Daoy (cell line): Measurements from ENCODE around the genes SLFN5, RASL10B and GAS2L2.

GRCh38 chr17:35242812-35243424 is at the start of gene SLFN5:
Gene SLFN5, plus strand, starts transcription at chr17:35243072.
- RAMPAGE, long total RNA: start-site peak on the plus strand at chr17:35243068-35243076, 283 and 41 reads in 2 replicates

DNA sequence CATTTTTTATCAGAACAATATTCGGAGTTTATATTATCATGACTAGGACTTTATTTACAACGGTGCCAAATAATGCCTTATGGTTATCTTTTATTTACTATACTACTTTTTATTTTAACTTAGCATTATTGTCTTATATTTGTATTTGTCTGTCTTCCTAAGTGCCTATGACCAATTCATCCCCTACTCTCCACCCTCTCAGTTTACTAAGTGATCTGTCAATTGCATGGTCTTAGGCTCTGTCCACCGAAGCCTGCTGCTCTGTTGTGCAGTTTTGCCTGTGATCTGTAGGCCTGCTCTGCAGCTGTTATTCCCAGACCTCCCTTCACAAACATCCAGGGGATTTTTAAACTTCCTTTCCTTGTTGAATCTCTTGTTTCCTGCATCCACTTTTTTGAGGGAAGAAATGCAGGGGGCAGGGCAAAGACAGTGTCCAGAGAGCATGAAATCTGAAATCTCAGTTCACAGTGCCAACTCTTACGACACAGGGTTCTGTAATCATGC is 11.2 kb downstream of the SLFN5 start:
- RAMPAGE, long total RNA: no peak

DNA sequence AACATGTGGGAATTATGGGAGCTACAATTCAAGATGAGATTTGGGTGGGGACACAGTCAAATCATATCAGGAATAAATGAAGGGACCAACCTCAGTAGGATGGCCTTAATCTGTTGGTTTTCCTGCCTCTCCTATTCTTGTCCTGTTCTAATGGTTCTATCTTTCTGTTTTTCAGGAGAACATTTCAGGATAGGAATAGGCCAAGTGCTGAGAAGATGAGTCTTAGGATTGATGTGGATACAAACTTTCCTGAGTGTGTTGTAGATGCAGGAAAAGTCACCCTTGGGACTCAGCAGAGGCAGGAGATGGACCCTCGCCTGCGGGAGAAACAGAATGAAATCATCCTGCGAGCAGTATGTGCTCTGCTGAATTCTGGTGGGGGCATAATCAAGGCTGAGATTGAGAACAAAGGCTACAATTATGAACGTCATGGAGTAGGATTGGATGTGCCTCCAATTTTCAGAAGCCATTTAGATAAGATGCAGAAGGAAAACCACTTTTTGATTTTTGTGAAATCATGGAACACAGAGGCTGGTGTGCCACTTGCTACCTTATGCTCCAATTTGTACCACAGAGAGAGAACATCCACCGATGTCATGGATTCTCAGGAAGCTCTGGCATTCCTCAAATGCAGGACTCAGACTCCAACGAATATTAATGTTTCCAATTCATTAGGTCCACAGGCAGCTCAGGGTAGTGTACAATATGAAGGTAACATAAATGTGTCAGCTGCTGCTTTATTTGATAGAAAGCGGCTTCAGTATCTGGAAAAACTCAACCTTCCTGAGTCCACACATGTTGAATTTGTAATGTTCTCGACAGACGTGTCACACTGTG is 15.8 kb downstream of the SLFN5 start:
- RAMPAGE, long total RNA: no peak

- RAMPAGE, long total RNA: no peak
These were observed 27.7 kb downstream of the SLFN11 start for GRCh38 chr17:35345576-35346256.

DNA sequence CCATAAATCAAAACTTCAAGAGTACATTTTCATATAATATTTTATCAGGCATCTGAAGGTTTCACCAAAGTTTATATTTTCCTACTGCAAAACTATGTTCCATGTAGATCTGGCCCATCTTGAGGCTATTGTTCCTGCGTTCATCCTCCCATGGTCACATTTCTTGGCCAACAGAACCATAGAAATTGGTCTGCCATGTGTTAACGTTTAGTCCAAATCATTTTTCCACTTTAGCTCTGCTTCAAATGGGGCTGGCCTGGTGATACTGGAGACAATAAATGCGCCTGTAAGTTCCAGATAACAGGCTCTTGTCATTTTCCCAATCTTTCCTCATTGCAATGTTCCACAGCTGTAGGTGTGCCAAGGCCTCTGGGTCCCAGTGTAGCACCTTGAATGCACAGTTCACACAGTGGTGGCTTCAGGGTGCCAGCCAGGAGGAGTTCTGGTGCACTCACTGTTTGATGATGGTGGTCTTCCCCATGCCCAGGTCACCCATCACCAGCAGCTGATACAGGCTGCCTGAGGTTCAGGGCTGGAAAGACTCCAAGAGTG is 21.6 kb upstream of the SLFN13 start:
- RAMPAGE, long total RNA: no peak

GRCh38 chr17:35731355-35732115 is at the start of gene RASL10B:
Gene RASL10B, plus strand, starts transcription at chr17:35731639.
- RAMPAGE, long total RNA: no peak

DNA sequence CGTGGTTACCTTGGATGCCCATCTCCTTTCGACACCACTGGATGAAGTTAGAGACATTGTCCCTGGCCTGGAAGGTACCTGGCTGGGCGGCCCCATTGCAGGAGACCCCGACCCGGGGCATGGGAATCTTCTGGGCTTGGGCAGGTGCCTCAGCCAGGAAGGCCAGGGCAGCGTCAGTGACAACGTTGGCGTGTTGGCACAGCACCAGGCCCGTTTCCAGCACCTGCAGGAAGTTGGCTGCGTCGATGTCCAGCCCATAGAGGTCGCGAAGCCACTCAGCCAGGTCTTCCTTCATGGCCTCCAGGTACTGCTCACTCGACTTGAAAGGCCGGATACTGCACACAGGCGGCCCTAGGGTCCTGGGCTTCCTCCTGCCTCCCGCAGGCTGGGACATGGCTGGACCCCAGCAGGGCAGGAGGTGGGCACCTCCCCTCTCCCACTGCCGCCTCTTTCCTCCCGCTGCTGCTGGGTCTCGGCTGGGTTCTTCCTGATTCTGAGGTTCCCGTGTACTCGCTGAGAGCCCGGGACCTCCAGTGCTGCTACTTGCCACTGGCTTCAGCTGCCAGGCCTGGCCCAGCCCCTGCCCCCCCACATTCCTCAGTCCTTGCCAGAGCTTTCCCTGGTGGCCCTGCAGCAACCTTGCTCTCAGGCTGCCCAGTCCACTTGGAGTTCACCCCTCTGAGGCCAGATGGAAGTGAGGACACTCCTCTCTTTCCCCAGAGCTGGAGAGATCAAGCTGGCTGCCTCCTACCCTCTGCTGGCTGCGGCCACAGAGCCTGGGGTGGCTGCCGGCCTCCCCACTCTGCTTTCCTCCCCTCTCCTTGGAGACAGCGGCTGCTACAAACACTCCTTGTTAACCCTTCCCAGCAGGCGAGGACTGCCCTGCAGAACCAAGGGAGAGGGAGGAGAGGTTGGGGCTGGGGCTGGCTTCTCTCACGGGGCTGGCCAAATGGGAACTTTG is at the start of gene GAS2L2:
TSS of gene GAS2L2 (minus strand) at position 783 of the 961 bp plus-strand sequence.
- RAMPAGE, long total RNA: no peak

DNA sequence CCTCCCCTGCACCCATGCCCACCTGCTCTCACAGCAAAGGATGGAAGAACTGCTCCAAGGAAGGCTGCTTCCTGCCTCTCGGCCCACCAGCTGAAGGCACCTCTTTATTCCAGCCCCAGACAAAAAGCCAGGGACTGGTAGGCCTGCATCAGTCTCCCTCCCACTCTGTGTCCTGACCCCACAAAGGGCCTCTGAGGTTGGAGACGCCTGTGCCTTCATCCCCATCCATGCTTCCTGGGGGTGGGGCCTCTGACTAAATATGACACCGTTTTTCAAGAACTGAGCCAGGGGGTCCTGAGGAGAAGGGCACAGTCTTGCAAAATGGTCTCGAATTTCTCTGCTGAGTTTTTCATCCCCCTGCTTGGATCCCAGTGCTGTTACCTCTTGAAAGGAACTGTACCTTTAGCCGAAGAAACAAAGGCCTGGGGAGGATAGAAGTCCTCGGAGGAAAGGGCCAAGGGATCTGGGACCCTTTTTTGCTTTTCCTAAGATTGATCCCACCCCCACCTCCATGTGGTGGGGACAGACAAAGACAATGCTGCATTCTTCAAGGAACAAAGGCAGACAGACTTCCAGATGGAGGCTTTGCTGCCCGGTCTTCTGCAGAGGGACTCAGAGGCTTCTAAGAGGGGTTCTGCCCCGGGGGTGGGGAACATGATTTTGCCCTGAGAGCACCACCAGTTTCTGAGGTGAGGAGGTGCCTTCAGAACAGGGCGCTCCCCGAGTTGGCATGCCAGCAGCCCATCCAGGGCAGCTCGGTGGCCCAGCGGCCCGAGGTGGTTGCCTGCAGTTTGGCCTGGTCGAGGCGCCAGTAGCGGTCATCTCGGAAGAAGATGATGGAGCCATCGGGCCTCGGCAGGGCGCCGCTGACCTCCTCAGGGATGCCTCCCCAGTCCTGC is 5.4 kb downstream of the C17orf50 start:
- RAMPAGE, long total RNA: no peak

- RAMPAGE, long total RNA: no peak
These were observed 21.8 kb downstream of the HEATR9 start for GRCh38 chr17:35846963-35847302.

- RAMPAGE, long total RNA: no peak
These were observed 10.7 kb upstream of the CCL5 start for GRCh38 chr17:35890781-35891316.

- RAMPAGE, long total RNA: no peak
These were observed 20.7 kb upstream of the CCL5 start for GRCh38 chr17:35900766-35901273.

DNA sequence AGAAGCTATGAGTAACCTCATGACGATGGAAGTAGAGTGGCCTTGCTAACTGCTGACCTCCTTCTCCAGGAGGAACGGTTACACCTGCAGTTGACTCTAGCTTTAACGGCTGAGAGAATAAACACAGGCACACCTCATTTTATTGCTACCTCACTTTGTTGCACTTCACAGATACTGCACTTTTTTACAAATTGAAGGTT is 25.0 kb downstream of the CCL4 start:
- RAMPAGE, long total RNA: no peak

GRCh38 chr17:36533412-36534407 is 958 bp downstream of the MYO19 start:
- RAMPAGE, long total RNA: no peak

DNA sequence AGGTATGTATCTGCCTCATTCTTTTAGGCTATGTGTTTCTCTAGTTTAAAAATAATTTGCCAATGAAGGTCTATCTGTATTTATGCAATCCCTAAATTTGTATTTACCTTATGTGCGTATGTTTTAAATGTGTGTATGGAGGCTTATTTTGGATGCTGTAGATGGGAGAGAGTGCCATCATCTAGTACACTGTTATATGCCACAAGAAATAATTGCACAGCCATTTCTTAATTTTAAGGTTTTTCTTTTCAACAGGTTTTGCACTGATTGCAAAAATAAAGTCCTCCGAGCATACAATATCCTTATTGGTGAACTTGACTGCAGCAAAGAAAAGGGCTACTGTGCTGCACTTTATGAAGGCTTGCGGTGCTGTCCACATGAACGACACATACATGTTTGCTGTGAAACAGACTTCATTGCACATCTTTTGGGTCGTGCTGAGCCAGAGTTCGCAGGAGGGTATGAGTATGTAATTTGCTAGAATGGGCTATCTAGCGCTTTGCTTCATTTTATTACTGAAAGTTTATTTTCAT is 13.9 kb upstream of the DHRS11 start:
- RAMPAGE, long total RNA: no peak

DNA sequence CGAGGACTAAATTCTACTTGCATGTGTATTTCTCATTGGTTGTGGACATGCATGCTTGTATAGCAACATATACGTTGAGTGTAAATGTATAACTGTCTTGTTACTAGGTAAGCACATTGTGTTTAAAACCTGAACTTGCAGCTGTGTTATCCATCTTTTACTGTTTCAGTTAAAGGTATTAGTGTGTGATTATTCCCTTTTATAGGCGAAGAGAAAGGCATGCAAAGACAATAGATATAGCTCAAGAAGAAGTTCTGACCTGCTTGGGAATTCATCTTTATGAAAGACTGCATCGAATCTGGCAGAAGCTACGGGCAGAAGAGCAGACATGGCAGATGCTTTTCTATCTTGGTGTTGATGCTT is 12.7 kb upstream of the DHRS11 start:
- RAMPAGE, long total RNA: no peak

- RAMPAGE, long total RNA: no peak
These were observed 6.0 kb upstream of the DHRS11 start for GRCh38 chr17:36585625-36586188.

DNA sequence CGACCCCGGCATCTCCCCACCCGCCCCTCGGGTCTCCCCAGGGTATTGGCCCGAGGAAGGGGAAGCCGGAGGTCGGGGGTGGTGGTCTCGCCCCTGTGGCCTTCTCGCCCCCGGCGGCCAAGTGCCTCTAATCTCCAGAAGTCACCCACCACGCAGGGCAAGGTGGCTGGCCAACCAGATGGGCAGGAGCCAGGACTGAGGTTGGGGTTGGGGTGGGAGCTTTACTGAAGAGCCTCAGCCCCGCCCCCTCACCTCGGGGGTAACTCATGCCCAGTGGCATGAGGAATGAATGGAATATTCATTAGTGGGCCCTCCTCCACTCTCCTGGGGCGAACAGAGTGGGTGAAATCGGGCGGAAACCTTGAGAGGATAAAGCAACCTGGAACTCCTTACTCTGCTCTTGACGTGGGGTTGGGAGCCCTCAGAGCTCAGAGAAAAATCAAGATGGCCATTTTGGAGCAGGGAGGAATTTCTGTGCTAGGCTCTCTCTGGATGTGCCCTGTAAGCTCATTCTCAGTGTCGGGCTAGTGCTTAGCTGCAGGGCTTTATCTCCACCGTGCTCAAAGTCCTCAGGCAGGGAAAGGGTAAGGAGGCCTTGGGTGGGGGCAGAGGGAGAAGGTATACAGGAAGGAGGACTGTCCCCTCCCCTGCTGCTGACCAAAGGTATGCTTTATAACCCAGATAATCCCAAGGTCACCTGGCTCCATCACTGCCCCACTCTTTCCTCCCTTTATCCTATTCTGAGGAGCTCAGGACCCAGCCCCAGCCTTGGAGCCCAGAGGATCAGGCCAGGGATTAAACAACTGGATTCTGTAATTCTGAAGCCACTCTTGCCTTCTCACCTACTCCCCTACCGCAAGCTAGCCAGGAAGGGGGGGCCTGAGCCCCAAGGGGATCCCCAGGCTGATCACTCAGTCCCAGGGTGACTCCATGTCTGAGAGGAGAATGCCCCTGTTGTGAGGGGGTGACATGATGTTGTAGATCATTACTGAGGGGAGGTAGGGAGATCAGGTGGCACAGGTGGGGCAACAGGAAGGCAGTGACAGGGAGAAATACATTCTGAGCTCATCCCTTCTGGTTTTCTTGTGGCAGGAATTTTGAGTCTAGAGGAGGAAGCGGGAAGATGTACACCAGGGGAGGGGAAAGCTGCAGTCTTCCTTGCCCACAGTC is 1.1 kb downstream of the DHRS11 start:
- RAMPAGE, long total RNA: no peak

DNA sequence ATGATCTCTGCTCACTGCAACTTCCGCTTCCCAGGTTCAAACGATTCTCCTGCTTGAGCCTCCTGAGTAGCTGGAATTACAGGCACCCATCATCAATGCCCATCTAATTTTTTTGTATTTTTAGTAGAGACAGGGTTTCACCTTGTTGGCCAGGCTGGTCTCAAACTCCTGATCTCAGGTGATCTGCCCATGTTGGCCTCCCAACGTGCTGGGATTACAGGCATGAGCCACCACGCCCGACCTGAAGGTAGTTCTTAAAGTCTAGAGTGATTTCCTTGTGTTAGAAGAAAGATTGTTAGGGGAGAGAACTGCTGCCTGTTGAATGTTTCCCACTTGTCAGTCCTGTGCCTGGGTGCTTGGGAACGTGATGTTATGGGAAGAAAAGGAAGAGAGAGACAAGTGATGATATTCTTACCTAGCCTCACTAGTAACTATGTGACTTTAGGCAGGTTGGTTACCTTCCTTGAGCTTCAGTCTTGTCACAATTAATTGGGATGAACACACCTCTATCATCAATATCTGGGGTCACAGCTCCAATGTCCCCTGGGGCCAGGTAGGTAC is 3.9 kb downstream of the DHRS11 start:
- RAMPAGE, long total RNA: no peak

- RAMPAGE, long total RNA: no peak
These were observed 1.1 kb upstream of the MRM1 start for GRCh38 chr17:36600017-36600935.

DNA sequence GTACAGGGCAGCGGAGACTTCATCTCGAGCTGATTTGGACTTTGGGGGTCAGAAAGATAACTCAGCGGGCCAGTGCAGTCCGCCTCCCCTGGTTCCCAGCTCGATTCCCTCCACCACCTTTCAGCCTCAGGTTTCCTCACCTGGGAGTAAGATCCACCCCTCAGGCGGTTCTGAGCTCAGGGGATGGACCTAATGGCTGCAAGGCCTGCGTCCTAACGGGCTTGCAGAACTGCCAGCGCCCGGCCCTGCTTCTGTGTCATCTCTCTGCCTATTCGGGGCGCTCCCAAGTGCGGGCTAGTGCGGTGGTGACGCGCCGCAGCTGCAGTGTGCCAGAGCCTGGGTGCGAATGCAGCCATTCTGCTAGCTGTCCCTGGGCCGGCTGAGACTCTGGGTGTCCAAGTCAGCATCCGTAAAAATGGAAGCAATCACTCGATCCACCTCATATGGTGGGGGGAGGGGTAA is 129.7 kb upstream of the LHX1 start:
- RAMPAGE, long total RNA: no peak